Vagina (tissue), 1 donor: Measurements from ENCODE around the genes TRPV1 and TAX1BP3.

DNA sequence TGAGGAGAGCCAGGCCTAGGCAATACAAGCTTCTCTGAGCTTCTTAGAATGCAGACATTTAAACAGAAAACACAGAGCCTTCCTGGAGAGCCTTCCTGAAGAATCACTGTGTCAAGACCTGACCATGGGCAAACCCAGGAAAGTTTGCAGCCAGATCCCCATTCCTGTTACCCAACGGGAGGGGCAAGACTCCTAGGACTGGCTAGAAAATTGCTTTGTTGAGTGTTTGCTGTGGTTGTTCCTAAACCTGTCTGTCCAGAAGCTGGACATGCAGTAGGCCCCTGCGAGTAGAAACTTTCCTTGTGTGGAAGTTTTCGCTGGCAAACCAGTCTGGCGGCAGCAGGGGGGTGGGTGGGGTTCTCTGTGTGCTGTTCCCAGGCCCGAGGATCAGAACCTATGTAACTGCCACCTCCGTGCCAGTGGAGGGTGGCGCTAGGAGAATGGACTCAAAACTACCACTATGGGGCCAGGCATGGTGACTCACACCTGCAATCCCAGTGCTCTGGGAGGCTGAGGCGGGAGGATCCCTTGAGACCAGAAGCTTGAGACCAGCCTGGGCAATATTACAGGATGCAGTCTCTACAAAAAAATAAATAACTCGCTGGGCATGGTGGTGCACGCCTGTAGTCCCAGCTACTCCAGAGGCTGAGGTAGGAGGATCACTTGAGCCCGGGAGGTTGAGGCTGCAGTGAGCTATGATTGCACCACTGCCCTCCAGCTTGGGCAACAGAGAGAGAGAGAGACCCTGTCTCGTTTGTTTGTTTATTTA, 9.2 kb downstream of the SGSM2 start:
- PRO-cap: no peak
- RAMPAGE, long total RNA: no peak

DNA sequence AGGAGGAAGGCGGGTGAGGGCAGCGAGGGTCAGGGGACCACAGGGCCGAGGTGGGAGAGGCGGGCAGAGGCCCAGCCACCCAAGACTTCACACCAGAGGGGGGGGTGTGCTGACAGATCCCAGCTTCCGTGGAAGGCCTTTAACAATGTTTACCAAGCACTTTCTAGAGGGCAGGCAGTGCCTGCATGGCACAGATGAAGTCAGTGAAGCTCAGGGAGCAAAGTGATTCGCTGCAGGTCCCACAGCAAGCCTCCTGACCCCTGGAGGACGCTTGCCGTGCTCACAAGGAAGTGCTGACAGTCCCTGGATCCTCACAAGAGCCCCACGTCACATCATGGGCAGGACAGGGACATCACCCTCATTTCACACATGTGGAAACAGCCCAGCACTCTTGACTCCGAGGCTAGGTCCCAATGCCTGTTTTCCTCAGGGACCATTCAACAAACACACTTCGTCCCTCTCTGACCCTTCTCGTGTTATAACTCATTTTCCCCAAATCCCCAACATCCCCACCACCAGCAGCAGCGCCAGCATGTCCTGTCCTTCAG, 5.0 kb downstream of the MNT start:
- PRO-cap: no peak
- RAMPAGE, long total RNA: no peak

GRCh38 chr17:2404350-2404752, 3.5 kb upstream of the MNT start:
- PRO-cap: no peak
- RAMPAGE, long total RNA: no peak

GRCh38 chr17:2608396-2608895, 15.0 kb downstream of the PAFAH1B1 start:
- PRO-cap: no peak
- RAMPAGE, long total RNA: no peak

- PRO-cap: no peak
- RAMPAGE, long total RNA: no peak
Measured at GRCh38 chr17:2724623-2725145, 13.1 kb upstream of the CLUH start.

DNA sequence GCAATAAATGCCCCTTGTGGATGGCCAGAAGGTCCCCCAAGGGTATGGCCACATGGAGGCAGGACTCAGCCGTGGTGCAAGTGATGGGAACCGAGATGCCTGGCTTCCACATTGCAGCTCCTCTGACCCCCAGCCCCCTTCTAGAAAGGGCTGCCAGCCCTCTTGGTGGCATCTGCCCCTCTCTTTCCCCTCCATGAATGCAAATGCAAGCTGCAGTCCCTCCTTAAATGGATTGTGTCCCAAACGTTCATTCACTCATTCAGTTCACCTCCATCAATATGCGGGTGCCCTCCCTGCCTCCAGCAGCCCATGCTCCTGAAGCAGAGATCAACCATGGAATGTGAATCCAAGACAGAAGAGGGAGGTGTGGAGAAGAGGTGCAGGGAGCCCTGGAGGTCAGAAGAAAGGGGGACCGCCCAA, 69.5 kb downstream of the RAP1GAP2 start:
- PRO-cap: no peak
- RAMPAGE, long total RNA: no peak

- PRO-cap: no peak
- RAMPAGE, long total RNA: no peak
Measured at GRCh38 chr17:2871286-2871662, 75.0 kb downstream of the RAP1GAP2 start.

DNA sequence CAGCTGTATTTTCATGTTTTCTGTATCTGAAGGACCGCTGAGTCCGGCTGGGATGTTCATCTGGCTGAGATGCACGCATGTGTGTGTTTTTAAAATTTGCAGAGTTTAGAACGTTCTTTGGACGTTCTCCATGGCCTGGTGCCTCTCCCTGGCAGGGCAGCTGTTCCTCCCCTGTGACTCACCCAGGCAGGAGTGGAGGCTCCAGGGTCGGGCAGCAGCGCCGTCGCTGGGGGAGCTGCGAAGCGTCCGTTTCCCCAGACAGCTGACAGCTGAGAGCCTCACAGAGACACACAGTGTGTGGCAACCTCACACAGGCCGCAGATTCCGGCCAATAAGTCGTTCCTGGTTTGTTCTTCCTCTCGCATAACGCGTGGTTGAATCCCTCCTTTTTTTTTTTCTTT, 80.6 kb downstream of the OR1D5 start:
- PRO-cap: unidirectional peak, minus-strand start at position 62 of the sequence
- RAMPAGE, long total RNA: no peak

DNA sequence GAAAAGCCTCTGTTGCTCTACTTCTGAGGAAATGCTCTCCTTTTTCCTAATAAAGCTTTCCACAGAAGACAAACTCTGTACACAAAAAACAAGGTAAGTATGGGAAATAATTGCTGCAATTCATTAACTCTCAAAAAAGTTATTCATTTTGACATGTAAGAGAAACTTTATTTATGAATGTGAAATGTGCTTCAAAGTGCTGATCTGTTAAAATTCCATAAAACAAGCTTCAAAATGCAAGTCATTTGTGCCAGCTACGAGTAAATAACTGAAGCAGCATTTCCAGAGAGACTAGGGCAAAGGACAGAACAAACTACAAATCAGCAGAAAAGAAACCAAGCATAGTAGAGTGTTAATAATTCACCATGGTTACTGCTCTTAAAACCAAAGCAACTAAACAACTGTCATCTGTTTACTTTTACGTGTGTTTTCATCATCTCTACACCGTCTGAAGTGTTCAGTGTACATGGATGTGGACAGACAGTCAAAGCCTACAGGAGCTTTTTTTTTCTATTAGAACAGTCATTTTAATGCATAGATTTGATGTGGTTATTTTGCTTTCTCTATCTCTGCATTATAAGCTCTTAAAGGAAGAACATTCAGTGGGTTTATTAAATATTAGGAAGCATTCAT, 1.6 kb upstream of the ASPA start:
- PRO-cap: no peak
- RAMPAGE, long total RNA: no peak

DNA sequence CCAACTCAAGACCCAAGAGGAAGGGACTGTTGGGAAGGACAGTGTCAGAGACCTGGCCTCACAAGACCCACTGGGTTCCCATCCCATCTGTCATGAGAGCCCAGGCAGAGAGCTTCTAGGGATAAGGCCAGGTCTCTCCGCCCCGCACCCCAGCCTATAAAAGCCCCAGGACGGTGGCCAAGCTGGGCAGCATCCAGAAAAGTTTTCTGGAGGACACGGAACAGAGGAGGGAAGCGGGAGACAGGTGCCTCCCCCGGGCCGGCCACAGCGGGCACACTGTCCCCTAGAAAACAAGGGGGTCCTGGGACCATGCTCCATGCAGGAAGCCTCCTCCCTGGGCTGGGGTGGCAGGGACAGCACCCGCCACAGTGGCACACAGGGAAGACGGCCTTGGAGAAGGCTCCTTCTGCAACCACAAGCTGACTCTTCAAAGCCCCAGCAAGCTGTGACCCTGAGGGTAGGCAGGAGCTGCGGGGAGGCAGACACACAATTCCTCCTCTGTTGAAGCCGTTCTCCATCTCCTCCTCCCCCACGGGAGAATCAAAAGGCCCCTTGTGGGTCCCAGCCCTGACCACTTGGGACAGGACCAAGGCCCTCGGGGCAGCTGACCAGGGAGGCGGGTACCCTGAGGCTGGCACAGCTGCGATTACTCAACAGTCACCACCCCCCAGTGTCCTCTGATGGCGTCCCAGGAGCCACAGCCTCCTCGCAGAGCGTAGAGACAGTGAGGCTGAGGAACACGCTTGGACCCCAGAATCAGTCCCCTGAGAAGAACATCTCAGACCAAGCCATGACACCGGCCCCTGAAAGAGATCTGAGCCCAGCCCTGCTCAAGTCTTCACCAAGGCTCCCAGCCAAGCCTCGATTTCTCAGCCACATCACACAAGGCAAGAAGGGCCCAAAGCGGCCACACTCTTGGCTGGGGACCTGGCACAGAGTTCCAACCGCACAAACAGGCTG, 26.1 kb downstream of the TRPV3 start:
- PRO-cap: bidirectional peak, plus-strand start at position 673 of the sequence, minus-strand start at position 429 of the sequence
- RAMPAGE, long total RNA: no peak

GRCh38 chr17:3609252-3609475, at the start of gene TRPV1:
TRPV1 (minus strand) TSS chr17:3609411.
- PRO-cap: no peak
- RAMPAGE, long total RNA: no peak

GRCh38 chr17:3667859-3668709, at the start of gene TAX1BP3:
TAX1BP3 (minus strand) TSS chr17:3668578.
- PRO-cap: bidirectional peak, plus-strand start at chr17:3668119, minus-strand start at chr17:3667988; bidirectional peak, plus-strand start at chr17:3668812, minus-strand start at chr17:3668578
- RAMPAGE, long total RNA: start-site peak on the minus strand at chr17:3668570-3668588, 403 reads

GRCh38 chr17:3740731-3741009, 17.0 kb downstream of the HASPIN start:
- PRO-cap: no peak
- RAMPAGE, long total RNA: no peak

GRCh38 chr17:3915012-3915868, 1.0 kb downstream of the P2RX1 start:
- PRO-cap: no peak
- RAMPAGE, long total RNA: no peak

- PRO-cap: no peak
- RAMPAGE, long total RNA: no peak
Measured at GRCh38 chr17:3916967-3917973, 1.0 kb upstream of the P2RX1 start.

- PRO-cap: bidirectional peak, plus-strand start at chr17:3945027, minus-strand start at chr17:3944801
- RAMPAGE, long total RNA: no peak
Measured at GRCh38 chr17:3944937-3945717, 19.1 kb downstream of the ATP2A3 start.

- PRO-cap: no peak
- RAMPAGE, long total RNA: no peak
Measured at GRCh38 chr17:3960595-3961291, 3.5 kb downstream of the ATP2A3 start.

DNA sequence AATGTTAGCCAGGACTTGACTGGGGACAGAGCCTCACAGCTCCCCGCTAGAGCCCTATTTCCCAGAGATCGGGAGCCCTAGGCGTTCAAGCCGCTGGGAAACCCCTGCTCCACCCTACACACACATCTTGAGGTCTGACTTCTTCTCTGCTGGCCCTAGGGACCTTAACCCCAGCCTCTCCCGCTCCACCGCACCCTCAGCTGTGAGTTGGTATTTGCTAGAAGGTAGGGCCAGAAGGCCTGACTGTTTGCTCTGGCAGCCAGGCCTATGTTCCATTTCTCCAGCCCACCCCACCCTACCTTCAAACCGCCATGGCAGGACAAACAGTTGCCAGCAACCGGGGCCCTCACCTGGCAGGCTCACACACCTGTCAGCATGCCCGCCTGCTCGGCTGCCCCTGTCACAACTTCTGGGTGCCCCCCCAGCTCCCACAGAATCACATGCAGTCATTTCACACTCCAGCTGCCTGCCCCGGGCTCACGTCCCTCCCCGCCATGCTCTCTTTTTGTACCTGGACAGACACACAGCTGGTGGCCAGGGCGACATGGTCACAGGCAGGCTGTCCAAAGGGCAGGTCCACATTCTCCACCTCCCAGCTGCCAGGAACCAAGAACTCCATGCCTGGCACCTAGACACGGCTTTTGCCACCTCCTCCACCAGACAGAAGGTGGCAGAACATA, 2.5 kb upstream of the ATP2A3 start:
- PRO-cap: no peak
- RAMPAGE, long total RNA: no peak

DNA sequence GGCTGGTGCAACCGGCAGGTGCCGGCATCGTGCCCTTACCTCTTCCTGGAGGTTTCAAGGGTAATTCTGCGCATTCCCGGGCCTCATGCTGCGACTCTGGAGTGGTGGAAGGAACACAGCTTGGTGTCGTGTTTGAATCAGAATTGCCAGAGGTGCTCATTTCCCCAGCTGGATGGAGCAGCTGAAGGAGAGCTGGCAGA, 16.2 kb upstream of the ATP2A3 start:
- PRO-cap: no peak
- RAMPAGE, long total RNA: no peak

- PRO-cap: no peak
- RAMPAGE, long total RNA: no peak
Measured at GRCh38 chr17:4002200-4002872, 38.1 kb upstream of the ATP2A3 start.